Measurements from ENCODE around the genes PNO1, PPP3R1, PLEK, APLF and GKN1.

- PRO-cap, result no peak
These were observed 48.6 kb downstream of the ACTR2 start for GRCh38 chr2:65276201-65276615.

DNA sequence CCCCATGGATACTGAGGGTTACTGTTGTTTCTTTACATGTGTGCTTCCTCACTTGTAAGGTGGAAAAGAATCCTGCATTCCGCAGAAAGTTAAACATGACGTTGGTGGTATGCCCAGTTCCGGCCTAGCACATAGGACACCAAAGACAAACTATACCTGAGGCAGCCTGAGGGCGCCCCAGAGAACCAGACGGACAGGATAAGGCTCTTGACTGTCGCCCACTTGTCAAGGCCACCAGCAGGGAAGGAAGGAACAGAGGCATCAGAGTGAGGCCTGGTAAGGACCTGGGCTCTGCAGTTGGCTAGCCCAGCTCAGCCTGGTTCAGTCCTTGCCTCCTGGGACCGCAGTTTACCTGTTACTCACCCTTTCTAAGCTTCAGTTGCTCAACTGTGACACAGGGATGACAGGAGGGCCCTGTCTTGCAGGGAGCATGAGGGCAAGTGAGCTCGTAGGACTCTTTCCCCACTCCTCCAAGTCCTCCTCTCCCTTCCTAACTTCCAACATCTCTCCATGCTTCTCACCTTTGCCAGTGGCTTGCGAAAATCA lies 82.1 kb downstream of the ACTR2 start:
- PRO-cap, result bidirectional peak, plus-strand start at position 264 of the sequence, minus-strand start at position 197 of the sequence

GRCh38 chr2:65370565-65371267 lies 61.7 kb downstream of the SPRED2 start:
- PRO-cap, result no peak

GRCh38 chr2:65430393-65430640 lies 2.1 kb downstream of the SPRED2 start:
- PRO-cap, result no peak

- PRO-cap, result no peak
These were observed 23.1 kb upstream of the SPRED2 start for GRCh38 chr2:65455509-65455855.

DNA sequence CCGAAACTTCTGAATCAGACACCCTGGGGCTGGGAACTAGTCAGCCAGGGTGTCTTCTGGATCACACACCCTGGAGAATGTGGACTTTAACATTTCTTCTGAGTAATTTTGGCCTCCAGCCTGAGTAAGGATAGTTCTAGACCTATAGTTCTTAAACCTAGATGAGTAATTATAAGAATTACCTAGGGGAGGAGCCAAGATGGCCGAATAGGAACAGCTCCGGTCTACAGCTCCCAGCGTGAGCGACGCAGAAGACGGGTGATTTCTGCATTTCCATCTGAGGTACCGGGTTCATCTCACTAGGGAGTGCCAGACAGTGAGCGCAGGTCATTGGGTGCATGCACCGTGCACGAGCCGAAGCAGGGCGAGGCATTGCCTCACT lies 44.0 kb upstream of the MEIS1 start:
- PRO-cap, result no peak

DNA sequence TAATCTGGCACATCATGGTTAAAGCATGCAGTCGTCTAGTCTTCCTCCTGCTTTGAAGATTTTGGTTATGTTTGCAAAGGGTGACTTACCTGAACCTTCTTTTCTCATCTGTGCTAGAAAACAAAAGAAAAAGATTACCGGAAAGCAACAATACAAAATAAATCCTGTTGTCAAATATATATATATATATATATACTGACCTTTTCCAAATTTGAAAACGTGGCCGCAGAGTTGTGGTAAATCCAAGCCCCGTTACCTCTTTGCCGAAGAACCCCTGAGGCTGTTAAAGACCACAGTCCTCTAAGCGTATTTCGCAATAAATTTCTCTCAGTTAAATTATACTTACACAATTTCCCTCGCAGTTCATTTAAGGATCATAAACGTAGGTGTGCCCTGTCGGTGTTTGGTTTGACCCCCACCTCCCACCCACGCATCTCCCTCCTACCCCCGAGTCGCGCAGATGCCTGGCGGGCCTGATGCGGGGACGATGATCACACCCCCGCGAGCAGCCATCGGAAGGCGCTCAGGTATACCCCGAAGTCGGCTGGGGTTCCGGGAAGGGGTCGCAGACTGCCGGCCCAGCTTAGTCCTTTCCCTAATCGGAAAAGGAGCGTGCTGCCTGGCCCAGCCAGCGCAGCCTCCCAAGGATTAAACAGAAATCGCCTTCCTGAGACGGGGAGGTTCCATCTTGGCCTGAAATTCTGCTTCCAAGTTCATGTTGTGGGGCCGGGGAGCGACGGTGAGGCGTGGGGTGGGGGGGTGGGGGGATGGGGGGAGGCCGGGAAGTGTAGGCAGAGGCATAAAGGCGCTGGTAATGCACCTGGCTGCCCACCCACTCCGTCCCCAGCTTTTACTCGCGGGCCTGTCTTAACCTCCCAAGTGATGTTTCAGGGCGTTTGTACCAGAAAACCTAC lies 2.9 kb upstream of the MEIS1 start:
- PRO-cap, result unidirectional peak, plus-strand start at position 459 of the sequence

- PRO-cap, result no peak
These were observed 120.8 kb downstream of the MEIS1 start for GRCh38 chr2:66555528-66556240.

DNA sequence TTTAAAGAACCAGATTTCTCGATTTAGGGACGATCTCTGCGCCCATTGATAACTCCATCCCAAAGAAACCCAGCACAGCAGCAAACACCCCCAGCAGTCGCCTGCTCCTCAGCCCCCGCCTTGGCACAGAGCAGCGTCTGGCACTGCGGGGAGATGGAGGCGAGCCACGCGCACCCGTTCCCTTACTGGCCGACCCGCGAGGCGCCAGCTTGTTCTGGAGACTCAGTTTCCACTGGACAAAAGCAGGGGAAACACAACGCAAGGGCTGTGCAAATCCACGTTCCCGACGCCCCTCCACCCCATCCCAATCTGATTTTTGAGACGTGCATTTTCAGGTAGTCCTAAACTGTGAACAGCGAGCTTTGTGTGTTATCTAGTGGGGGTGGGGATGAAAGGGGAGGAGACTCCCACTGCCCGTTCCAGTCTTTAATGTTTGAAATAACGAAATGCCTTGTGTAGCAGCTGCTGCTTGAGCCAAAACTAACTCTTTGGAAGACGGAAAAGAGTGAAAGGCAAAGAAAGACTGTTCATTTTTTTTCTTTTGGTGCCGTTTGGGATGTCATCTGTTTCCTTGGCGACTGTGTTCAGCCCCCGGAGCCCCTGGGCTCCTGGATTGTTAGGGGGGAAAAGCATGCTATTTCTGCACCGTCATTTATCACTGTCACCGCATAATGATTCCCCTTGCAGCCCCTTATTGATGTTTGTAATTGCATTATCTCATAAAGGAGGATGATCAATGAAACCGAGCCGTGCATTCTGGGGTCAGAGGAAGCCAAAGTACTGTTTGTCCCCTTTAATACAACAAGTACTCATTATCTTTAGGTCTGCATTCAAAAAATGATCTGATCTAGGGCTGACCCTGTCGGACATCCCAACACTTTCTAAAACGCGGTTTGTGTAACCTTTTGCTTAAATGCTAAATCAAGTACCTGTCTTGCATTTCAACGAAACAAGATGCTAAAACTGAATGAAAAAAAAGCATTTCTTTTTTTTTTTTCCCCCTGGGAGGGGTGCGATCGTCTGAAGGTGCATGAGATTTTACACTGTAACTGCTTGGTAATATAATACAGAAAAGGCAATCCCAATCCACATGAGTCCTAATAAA lies 143.5 kb downstream of the MEIS1 start:
- PRO-cap, result unidirectional peak, minus-strand start at position 311 of the sequence

DNA sequence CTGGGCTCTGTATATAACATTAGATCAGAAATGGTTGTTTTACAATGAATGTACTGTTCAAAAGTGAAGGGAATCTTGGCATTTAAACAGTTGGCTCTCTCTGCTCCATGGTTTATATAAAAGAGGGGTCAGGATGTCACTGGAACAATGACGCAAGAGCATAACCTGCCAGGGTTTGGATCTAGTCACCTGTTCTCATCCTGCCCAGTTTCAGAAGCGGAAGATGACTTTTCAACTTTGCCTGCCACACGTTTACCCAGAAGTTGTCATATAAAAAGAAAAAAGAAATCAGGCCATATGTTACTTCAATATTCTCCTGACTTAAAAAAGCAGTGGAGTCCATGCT lies 58.1 kb downstream of the ETAA1 start:
- PRO-cap, result no peak

DNA sequence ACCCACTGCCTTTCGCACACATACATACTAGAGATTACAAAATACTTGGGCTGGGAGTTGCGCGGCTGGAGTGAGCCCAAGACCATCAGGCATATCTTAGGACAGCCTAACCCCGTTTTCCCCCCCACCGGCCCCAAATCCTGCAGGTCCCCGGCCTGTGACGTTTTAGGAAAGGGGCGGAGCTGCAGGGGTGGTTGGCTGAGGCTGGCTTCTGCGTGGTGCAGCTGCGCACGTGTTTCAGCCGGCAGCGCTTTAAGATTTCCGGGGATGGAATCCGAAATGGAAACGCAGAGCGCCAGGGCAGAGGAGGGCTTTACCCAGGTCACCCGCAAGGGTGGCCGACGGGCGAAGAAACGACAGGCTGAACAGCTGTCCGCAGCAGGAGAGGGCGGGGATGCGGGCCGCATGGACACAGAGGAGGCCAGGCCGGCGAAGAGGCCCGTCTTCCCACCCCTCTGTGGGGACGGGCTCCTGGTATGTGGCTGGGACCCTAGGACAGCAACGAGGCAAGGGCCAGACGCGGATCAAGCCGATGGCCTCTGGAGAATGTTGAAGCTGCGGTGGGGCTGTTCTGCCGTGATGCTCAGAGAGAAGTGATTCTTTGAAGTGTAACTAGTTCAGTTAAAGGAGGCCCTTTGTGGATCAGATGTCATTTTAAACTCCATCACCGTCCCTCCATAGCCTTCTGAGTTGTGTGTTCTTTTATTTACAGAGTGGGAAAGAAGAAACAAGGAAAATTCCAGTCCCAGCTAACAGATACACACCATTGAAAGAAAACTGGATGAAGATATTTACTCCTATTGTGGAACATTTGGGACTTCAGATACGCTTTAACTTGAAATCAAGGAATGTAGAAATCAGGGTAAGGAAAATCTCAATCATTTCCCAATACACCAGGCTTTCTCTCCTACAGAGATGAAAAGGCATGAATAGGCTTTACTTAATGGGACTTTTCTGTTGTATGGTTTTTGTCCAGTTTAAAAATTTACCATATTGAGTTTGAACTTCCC lies at the start of gene PNO1:
Gene PNO1, plus strand, starts transcription at position 221 of the 1,010 bp plus-strand sequence.
- PRO-cap, result bidirectional peak, plus-strand start at position 255 of the sequence, minus-strand start outside the sequence; unidirectional peak, plus-strand start at position 378 of the sequence; bidirectional peak, plus-strand start at position 493 of the sequence, minus-strand start at position 457 of the sequence

DNA sequence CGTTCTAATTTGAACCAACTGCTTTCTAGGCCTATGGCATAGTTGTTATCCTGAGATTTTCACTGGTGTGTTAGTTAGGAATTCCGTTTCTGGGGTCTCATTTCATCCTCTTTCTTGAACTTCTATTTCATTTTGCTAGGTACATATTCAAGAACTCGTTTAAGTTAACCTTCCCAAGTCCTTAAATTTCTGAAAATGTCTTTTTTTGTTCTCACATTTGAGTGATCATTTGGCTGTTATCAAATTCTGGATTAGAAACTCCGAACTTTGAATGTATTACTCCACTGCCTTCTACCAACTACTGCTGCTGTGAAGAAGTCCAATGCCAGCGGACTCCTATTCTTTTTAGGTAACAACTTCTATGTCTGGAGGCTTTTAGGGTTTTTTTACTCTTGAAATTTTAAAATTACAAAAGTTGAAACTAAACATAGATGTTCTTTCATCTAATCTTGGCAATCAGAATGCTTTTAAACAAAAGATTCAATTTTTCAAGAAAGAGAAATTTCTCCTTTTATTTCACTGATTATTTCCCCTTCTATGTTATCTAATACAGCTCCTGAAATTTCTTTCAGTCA lies 43.9 kb downstream of the PNO1 start:
- PRO-cap, result no peak

- PRO-cap, result no peak
These were observed 21.5 kb downstream of the PPP3R1 start for GRCh38 chr2:68230366-68231741.

DNA sequence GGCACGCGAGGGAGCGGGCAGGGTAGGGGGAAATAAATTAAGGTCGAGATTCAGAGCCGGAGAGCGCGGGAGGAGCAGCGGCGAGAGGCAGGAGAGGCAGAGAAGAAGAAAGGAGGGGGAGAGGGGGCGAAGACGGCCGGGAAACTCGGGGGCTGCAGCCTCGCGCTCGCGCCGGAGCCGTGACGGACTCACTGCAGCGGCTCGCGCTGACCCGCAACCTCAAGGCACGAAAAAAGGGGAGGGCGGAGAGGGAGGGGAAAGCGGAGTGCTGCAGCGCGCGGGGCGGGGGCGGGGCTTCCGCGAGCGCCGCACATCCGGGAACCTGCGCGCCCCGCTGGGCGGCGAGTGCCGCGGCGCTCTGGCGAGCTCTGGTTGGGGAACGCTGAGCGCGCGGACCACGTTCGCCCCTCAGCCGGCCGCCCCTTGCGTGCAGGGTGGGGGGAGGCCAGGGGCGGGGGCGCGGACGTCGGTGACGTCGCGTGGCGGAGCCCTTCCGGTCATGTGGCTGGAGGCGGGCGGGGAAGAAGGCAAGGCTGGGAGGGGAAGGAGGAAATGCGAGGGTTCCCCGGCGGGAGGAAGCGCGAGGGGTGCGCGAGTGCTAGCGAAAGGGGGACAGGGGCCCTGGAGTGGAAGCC lies at the start of gene PPP3R1:
Gene PPP3R1, minus strand, starts transcription at position 228 of the 635 bp plus-strand sequence.
- PRO-cap, result bidirectional peak, plus-strand start at position 551 of the sequence, minus-strand start at position 193 of the sequence

GRCh38 chr2:68365062-68365694 lies at the start of gene PLEK:
PLEK (plus strand) TSS chr2:68365282.
- PRO-cap, result unidirectional peak, plus-strand start at chr2:68365282

GRCh38 chr2:68382497-68382850 lies 17.4 kb downstream of the PLEK start:
- PRO-cap, result no peak

GRCh38 chr2:68467467-68468122 lies at the start of gene APLF:
APLF (plus strand) TSS chr2:68467585.
- PRO-cap, result bidirectional peak, plus-strand start at chr2:68467585, minus-strand start at chr2:68467294; bidirectional peak, plus-strand start at chr2:68467858, minus-strand start at chr2:68467829; unidirectional peak, minus-strand start at chr2:68467926

GRCh38 chr2:68974395-68974847 lies at the start of gene GKN1:
GKN1 (plus strand) TSS chr2:68974636.
- PRO-cap, result no peak

GRCh38 chr2:69014097-69015227 lies 1.5 kb downstream of the ANTXR1 start:
- PRO-cap, result no peak

- PRO-cap, result no peak
These were observed 69.6 kb downstream of the ANTXR1 start for GRCh38 chr2:69082474-69083107.